Osteoblast (primary cell): Measurements from ENCODE around the gene MATN4.

- CAGE, long polyA plus RNA: no peak
- RRBS: no CpG with 5 or more reads among the region's 6 CpGs
Observed at GRCh38 chr20:44587669-44588115, 5.3 kb downstream of the PKIG start.

DNA sequence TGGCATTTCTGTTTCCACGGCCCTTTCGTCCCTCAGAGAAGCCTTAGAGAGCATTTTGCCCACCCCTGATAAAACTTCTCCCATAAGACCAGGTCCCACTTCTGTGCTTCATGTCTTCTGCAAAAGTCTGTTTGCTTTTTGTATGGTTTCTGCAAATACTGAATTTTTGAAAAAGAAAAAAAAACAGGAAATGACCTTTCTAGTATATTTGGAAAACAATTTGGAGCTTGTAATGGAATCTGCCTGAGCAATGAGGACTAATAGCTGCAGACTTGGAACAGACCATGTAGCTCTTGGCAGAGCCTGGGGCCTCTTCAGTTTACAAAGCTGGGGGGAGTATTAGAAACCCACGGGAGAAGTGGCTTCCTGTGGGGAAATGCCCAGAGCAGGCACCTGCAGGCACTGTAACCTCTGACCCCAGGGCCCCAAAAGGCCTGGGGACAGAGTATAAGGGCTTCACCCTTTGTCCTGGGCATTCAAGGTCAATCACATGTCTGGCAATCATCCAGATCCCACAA, 19.3 kb downstream of the PKIG start:
- CAGE, long polyA plus RNA: no peak
- RRBS: no CpG with 5 or more reads among the region's 3 CpGs

DNA sequence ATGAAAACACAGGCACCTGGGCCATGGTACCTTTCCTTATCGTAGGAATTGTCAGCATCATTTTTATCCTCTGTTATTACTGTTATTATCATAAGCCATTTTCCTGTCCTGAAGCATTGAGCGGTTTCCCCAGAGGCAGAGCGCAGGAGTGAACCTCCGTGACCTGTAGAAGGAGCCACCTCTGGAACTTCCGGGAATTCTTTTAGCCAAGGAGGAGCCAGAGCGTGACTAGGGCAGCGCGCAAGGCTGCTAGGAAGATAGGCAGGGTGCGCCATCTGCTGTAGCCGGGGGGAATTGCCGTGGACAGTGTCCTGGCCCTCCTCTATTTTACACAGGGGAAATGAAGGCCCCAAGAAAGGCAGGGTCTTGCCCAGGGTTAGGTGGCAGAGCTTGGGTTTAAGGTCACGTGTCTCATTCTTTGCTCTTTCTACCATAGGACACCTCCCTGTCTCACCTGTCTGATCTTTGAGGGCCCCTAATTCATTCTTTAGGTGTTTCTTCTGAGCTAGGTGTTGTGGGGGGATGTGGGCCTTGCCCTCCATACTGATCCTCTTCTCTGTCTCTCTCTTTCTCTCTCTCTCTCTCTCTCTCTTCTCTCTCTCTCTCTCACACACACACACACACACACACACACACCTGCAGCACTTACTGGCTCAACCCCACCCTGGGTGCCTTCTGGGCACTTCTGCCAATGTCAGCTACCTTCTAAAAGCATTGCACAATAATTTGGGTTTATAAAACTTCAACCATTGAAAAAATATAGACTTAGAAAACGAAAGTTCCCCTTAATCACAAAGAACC, 27.7 kb downstream of the PKIG start:
- CAGE, long polyA plus RNA: no peak
- RRBS: under 1% methylated on average over 4 of the region's 13 CpGs

DNA sequence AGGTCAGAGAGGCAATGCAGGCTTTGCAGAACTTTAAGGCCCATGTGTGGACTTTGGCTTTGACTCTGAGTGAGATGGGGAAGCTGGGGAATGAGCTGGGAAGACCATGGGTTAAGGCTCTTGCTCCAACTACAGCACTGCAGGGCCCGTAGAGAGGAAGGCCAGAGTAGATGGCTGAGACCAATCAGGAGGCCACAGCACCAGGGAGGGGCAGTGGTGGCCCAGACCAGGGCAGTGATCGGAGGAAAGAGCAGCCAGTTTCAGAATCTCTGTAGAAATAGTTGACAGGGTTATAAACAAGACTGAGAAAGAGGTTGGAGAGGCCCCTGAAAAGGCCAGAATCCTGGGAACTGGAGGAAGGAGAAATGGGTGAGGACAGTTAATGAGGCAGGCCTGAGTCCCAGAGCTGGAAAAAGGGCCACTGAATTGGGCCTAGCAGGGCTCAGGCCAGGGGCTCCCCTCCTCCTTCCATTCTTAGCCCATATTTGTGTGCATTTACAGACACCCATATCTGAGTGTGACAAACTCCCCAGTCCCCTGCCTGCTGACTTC, 18.0 kb downstream of the ADA start:
- CAGE, long polyA plus RNA: no peak
- RRBS: no CpG with 5 or more reads among the region's 2 CpGs

DNA sequence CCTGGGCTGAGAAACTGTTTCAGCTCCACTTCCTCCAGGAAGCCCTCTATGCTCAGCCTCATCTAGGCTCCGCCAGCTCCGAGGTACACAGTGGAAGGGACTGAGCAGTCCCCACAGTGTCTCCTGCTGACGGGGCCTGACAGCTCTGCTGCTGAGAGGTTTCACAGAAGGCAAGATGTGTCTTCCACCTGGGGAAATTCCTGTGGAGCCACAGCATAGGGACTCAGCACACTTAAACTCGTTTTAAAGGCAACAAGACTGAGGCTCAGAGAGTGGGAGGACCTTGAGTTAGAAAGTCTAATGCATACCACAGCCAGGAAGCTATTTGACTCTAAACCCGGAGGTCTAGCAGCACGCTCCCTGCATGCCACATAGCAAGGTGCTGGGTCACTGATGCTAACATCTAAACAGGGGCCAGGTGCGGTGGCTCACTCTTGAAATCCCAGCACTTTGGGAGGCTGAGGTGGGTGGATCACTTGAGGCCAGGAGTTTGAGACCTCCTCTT, 6.8 kb downstream of the ADA start:
- CAGE, long polyA plus RNA: no peak
- RRBS: no CpG with 5 or more reads among the region's 7 CpGs

DNA sequence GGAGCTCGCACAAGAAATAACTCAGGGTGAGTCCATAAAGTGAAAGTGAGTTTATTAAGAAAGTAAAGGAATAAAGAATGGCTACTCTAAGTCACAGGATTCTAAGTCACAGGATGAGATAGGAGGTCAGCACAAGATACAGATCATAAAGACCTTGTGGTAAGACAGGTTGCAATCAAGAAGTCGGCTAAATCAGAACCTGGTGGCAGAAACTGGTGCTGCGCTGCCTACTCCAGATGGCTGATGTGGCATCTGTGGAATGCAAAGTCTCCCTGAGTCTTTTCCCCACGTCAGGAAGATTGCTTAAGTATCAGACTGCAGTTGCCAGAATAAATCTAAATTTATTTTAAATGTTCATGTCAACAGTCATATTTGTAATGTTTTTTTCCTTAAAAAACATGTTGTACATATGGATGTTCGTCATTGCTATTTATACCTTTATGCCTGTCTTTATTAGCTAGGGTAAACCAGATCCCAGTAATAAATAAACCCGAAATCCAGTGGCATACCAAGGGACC, 10.7 kb upstream of the KCNK15 start:
- CAGE, long polyA plus RNA: no peak
- RRBS: no CpG with 5 or more reads among the region's 6 CpGs

GRCh38 chr20:44909239-44909661, 610 bp upstream of the PABPC1L start:
- CAGE, long polyA plus RNA: no peak
- RRBS: no CpG with 5 or more reads among the region's 7 CpGs

DNA sequence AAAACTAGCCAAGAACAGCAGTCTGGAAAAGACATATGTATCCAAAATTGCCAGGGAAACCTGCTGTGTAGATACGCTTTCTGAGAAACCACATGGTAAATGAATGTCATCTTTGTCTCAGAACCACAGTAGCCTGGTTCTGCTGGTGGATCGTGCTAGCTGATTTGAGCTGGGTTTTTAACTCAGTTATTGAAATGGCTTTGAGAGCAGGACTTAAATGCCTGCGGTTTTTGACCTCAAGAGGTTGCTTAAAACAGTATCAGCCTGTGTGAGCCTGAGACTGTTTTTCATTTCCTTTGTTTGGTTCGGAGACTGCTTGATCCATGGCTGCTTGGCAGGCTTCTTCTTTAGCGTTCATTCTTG, 47.9 kb downstream of the KCNS1 start:
- CAGE, long polyA plus RNA: no peak
- RRBS: no CpG with 5 or more reads among the region's 5 CpGs

DNA sequence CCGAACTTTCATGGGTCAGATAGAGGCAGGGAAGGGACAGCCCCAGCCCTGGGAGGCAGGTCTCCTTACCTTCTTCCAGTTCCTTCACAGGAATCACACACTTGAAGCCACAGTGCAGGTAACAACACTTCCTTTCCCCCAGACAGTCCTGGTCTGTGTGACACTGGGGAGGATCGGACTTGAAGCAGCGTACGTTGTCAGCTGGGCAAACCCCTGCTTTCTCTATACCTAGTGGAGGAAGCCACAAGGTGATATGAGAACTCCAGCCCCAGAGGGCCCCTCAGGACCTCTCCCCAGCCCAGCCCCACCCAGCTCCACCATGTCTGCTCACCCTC, 260 bp downstream of the WFDC12 start:
- CAGE, long polyA plus RNA: no peak
- RRBS: no CpG with 5 or more reads among the region's 4 CpGs

- CAGE, long polyA plus RNA: no peak
- RRBS: no CpG with 5 or more reads among the region's 20 CpGs
Observed at GRCh38 chr20:45308120-45308783, at the start of gene MATN4. Gene MATN4, minus strand, starts transcription at chr20:45308299.

GRCh38 chr20:45326783-45327685, 18.9 kb upstream of the MATN4 start:
- CAGE, long polyA plus RNA: no peak
- RRBS: no CpG with 5 or more reads among the region's 12 CpGs

DNA sequence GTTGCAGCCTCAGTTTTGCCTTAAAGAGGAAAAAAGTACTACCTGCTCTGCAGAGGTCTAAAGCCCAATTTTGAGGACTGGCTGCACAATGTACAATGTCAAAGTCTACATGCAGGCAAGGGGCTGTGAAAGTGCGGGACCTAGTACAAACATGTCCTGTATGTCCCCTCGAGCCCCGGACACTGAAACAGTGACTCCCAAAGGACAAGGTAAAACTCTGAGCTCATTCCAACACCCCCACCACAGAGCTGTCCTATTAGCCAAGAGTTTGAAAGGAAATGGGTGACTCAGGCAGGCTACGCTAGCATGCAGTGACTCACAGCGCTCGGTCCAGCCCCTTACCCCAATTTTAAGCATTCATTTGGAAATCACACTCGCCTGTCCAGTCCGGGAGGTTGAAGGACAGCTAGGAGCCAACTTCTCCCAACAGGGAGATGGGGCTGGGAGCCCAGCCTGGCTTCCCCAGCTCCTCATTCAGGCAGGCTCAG, 4.1 kb downstream of the SDC4 start:
- CAGE, long polyA plus RNA: no peak
- RRBS: no CpG with 5 or more reads among the region's 8 CpGs

DNA sequence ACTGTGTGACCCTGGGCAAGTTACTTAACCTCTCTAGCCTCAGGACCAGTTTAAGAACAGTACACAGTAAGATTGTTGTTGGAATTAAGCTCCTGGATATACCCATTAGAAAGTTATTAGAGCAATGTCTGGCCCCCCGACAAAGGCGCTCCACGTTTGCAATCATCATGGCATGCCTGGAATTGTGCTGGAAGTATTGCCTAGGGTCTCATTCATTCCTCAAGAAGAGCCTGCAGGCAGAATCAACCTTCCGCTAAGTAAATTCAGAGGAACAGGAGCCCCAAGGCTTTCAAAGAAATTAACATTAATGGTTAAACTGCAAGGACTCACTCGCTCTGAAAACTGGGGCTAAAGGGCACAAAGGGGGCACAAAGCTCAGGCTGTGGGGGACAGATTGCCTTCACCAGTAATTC, 1.3 kb downstream of the SDC4 start:
- CAGE, long polyA plus RNA: no peak
- RRBS: no CpG with 5 or more reads among the region's 5 CpGs

- CAGE, long polyA plus RNA: no peak
- RRBS: 1% methylated on average over 20 of the region's 39 CpGs
Observed at GRCh38 chr20:45347372-45348261, 607 bp downstream of the SDC4 start.

- CAGE, long polyA plus RNA: no peak
- RRBS: no CpG with 5 or more reads among the region's 13 CpGs
Observed at GRCh38 chr20:45419302-45419957, 3.5 kb downstream of the PIGT start.

DNA sequence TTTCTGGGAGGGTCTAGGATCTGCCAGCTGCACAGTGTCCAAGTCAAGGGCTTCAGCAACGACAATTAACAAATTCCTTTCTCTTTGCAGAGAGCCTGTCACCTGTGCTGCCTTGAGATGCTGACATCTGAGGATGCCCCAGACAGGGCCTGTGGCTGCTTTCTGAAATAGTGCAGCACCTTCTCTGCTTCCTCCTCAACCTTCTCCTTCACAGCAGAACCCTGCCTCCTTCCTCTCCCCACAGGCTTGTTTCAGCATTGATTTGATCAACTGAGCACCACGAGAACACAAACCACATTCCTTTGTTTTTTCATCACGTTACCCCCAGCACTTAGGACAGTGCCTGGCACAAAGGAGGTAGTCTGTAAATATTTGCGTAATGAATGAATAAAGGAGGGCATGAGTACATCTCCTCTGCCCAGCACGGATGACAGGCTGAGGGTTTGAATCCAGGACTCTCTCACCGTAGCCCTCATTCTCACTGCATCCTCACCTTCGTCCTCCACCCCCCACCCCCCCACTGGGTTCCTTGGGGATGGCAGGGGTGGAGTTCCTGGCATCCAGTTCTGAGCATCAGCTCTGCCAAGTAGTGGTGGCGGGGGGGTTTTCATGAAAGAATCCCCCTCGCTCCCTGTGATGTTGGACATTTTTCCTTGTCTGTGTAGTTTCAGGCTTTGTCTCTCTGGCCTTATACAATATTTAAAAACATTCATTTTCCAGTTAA, 21.2 kb upstream of the WFDC2 start:
- CAGE, long polyA plus RNA: no peak
- RRBS: no CpG with 5 or more reads among the region's 9 CpGs

DNA sequence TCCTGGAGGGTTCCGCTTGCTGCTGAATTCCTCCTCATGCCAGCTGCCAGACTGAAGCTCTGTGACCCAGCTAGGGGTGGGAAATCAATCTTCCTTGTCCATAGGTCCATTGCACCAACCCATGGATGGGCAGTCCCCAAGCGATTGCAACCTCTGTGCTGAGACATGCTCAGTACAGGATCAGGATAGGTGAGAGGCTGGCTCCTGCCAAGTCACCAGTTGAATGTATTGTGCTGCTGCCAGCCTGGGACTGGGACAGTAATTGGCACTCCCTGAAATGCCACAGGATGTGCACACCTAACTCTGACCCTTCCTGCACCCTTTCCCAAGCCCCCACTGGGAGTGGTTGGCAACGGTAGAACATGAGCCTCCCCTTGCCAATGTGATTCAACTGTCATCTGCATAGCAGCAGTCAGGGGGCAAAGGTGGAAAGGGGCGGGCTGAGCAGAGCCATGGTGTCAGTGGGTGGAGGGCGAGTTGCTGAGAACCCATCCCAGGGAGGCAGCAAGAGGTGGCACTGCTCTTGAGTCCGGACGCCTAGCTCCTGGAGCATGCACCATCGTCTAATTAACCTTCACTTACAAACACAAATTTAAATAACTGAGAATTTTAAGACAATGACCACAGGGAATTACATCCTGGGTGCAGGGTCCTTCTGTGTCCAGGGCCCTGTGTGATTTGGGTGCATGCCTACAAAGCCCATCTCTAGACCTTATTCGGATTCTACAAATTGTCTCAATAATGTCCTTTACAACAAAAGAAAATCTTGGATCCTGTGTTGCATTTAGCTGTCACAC, 15.3 kb downstream of the SPINT3 start:
- CAGE, long polyA plus RNA: no peak
- RRBS: no CpG with 5 or more reads among the region's 9 CpGs

- CAGE, long polyA plus RNA: no peak
- RRBS: no CpG with 5 or more reads among the region's 1 CpG
Observed at GRCh38 chr20:45774295-45774662, 17.4 kb downstream of the WFDC3 start.

DNA sequence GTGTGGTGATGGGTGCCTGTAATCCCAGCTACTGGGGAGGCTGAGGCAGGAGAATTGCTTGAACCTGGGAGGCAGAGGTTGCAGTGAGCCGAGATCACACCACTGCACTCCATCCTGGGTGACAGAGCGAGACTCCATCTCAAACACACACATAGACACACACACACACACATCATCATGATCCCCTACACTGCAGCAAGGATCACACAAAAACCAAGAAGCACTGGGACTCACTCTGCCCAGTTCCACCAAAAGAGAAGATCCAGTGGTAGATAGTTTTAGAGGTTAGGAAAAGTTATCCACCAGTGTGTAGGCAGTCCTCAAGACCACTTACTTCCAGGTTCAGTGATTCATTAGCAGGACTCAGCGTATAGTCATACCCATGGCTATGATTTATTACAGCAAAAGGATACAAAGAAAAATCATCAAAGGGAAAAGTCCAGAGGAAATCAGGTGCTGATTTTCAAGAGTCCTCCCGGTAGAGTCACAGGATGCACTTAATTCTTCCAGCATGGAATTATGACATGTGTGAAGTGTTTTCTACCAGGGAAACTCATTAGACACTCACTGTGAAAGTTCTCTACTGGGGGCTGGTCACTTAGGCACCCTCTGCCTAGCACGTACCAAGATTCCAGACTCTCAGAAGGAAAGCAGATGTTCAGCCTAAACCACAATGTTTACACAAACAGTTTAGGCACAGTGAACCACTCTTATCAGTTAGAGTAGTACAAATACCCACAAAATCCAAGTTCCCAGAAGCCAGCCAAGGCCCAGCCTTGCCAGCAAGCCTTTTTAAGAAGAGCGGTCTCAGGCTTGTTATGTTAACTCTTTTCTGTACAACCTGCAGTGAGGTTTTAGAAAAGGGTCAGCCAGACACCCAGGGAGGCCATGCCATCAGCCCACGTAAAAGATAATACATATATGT, 10.3 kb downstream of the WFDC3 start:
- CAGE, long polyA plus RNA: no peak
- RRBS: no CpG with 5 or more reads among the region's 7 CpGs

- CAGE, long polyA plus RNA: no peak
- RRBS: no CpG with 5 or more reads among the region's 7 CpGs
Observed at GRCh38 chr20:45796436-45796788, 4.7 kb downstream of the DNTTIP1 start.